SJSA1 (cell line): ENCODE results near the gene ANKRD12.

DNA sequence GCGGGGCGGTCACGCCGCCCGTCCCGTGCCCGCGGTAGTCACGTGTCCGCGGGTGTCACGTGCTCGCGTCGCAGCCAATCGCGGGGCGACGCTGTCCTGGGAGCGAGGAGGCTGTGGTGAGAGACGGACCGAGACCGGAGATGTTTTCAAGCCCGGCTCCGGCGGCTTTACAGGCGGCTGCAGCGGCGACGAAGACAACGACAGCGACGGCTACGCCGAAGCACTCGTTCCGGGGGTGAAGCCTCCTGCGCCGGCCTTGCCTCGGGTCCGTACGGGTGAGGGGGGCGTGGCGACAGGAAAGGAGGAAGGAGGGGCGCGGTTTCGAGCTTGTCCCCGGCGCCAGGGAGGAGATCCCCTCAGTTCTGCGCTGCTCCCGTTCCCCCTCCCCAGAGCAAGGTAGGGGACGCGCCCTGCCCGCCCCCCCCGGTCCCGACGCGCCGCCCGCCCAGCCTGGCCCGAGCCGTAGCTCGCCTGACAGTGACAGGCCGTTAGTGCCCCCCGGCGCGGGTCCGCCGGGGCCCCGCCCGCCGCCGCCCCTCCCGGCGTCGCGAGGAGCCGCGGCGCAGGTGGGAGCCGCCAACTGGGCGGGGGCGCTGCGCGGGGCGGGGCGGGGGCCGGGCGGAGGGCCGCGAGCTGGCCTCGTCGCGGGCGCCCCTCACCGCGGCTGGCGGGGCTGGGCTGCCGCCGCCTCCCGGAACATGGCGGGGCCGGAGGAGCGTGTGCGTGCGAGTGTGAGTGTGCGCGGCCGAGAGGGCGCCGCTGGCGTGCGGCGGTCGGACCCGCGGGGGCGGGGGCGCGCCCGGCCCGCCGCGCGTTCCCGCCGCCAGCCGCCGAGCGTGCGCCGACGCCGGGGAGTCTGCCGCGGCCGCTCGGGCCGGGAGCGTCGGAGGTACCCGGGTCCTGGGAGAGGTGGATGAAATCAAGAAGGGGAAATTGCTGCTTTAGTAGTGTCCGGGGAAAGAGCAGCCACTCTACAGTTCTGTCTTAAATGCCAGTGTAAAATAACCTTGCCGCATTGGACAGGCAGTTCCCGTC is at the start of gene ANKRD12:
TSS of gene ANKRD12 (plus strand) at position 81 of the 1,035 bp plus-strand sequence.
- RAMPAGE, long total RNA, result no peak

- RAMPAGE, long total RNA, result no peak
Measured at GRCh38 chr18:9191078-9191375, 54.4 kb downstream of the ANKRD12 start.

DNA sequence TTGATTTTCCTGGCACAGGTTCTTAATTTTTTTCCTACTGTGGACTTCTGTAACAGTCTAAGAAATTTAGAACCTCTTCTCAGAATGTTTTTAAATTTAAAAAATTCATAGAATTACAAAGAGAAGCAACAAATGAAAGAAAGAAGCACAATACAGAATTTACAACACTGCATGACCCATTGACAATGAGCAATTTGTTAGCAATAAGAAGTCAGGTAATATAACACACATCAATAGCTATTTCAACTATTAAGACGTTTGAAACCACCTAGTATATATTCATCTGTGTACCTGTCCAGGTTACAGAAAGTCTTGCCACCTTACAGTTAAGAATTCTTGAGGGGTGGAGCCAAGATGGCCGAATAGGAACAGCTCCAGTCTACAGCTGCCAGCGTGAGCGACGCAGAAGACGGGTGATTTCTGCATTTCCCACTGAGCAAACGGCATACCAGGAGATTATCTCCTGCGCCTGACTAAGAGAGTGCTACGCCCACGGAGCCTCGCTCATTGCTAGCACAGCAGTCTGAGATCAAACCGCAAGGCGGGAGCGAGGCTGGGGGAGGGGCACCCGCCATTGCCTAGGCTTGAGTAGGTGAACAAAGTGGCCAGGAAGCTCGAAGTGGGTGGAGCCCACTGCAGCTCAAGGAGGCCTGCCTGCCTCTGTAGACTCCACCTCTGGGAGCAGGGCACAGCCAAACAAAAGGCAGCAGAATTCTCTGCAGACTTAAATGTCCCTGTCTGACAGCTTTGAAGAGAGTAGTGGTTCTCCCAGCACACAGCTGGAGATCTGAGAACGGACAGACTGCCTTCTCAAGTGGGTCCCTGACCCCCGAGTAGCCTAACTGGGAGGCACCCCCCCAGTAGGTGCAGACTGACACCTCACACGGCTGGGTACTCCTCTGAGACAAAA is 69.8 kb upstream of the TWSG1 start:
- RAMPAGE, long total RNA, result no peak

DNA sequence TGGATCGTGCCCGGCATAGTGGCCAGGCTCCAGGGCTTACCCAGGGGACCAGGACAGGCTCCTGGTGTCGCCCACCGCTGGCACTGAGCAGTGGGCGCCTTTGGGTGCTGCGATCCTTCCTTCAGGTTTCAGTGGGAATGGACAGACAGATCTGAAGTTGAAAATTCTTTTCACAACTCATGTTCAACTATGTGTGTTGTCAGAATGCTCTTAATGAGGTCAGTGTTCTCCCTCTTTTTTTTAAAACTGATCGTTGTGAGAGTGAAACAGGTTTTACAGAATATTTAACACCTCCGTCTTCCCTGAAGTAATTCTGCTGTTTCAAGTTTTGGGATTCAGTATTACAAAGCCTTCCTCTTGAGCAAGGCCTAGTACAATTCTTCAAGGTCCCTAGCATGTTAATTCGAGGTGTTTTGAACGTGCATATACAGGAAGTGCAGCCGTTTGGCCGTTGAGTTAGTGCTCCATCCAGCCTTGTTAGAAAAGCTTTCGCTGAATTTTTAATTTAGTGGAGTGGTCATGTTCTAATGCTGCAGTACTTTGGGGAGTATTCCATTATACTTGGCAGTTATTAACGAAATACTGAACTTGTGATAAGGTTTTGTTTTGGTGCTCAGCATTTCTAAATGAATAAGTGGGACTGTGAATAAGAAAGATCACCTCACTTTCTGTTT is 893 bp downstream of the RALBP1 start:
- RAMPAGE, long total RNA, result no peak

GRCh38 chr18:9569582-9570244 is 44.6 kb downstream of the PPP4R1 start:
- RAMPAGE, long total RNA, result no peak

- RAMPAGE, long total RNA, result no peak
Measured at GRCh38 chr18:9580704-9580903, 33.8 kb downstream of the PPP4R1 start.

DNA sequence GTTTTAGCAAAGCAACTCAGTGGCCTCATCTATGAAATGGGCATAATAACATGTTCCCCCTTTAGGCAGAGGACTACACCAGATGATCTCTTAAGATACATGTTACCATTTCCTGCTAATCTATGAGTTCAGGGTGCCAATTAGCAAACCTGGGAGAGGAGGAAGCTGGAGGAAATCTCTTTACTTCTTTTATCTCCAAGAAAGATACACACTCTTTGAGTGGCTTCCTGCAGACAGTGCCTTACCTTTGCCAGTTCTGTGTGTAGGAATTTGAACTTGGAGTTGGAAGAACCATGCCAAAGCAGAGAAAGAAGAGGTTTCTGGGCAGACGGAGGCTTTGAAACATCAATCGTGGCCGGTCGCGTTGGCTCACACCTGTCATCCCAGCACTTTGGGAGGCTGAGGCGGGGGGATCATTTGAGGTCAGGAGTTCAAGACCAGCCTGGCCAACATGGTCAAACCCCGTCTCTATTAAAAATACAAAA is 2.2 kb downstream of the RAB31 start:
- RAMPAGE, long total RNA, result no peak

- RAMPAGE, long total RNA, result no peak
Measured at GRCh38 chr18:9712060-9713125, 4.3 kb downstream of the RAB31 start.

DNA sequence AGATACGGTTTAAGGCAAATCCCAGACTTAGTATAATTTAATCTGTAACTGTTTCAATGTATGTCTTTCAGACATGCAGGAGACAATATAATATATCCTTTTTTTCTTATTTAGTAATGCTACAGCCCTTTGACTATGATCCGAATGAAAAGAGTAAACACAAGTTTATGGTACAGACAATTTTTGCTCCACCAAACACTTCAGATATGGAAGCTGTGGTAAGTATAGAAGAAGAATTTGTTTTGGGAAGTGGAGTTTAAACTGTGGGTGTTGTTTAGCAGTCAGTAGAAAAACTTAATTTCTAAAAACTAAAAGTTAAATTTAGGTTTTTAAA is 22.1 kb downstream of the VAPA start:
- RAMPAGE, long total RNA, result no peak

DNA sequence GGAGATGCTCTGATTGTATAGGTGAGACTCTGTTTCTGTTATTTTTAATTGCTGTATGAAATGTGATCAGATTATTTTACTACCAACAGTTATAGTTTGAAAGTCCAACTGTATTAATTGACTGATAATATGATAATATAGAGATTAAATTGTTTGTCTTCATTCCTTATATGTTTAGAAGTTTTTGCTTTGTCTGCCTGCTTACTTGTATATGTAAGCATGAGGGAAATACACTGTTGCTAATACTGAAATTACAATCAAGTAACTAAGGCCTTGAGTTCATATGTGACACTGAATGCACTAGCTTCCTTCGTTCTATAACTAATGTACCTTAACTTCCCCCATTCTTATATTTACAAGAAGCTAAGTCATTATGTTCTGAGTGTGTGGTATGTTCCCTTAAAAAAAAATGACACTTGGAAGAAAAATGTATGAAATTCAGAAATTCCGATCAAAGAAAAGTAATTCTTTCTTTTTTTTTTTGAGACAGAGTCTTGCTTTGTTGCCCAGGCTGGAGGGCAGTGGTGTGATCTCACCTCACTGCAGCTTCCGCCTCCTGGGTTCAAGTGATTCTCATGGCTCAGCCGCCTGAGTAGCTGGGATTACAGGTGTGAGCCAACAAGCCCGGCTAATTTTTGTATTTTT is 42.9 kb downstream of the VAPA start:
- RAMPAGE, long total RNA, result no peak

- RAMPAGE, long total RNA, result no peak
Measured at GRCh38 chr18:9992453-9993010, 78.7 kb downstream of the VAPA start.

DNA sequence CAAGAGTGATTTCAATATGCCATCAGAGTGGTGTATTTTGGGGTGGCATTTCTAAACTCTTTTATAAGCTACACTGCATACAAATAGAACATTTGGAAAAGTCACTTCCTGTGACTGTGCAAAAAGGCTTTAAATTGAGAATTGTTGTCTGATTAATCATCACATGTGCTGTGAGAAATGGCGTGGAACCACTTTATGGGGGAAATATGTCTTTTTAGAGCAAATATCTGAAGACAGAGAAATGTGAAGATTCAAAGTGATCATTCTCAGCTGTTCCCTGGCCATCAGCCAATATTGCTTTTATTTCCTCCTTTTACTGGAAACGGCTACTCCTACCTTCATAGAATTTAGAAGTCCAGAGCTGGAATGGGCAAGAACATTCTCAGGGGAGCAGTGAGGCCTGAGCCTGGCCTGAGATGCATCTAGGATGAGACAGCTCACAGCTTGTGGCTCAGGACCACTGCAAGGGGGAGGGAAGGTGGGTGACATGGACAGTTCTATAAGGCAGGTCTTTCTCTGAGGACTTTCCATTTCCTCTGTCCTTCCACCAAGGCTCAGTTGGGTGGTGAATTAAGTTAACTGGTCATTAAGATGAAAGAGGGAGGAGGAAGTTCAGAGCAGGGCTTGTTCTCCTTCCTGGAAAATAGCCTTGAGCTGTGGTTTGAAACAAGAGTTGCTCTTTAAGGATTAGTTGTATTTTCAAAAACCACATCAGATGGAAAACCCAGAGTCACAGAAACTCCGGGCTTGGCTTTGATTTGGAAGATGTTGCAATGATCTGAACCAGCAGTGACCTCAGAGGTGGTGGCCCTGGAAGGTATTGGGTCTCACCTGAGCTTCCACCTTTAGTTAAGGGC is 144.2 kb downstream of the VAPA start:
- RAMPAGE, long total RNA, result no peak

GRCh38 chr18:10726412-10727261 is 200.8 kb downstream of the NAPG start:
- RAMPAGE, long total RNA, result no peak

- RAMPAGE, long total RNA, result no peak
Measured at GRCh38 chr18:10791176-10791847, 265.5 kb downstream of the NAPG start.

DNA sequence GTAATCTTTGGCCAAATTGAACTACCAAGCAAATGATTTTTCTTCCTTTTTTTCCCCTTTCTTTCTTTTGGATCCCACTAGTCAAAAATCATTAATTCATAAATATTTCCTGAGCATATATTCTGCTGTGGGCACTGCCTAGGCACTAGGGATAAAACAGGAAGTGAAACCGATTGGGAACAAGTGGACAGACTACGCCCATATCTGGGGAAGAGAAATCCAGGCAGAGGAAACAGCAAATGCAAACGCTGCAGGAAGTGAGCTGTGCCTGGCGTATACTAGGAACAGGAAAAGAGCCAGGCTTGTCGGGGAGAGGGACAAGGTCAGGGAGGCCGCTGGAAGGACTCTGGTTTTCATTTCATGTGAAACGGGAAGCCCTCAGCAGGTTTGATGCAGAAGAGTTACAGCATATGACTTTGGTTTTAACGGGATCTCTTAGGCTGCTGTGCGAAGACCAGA is 110.0 kb upstream of the PIEZO2 start:
- RAMPAGE, long total RNA, result no peak

- RAMPAGE, long total RNA, result no peak
Measured at GRCh38 chr18:11818583-11818913, 32.7 kb upstream of the CHMP1B start.

DNA sequence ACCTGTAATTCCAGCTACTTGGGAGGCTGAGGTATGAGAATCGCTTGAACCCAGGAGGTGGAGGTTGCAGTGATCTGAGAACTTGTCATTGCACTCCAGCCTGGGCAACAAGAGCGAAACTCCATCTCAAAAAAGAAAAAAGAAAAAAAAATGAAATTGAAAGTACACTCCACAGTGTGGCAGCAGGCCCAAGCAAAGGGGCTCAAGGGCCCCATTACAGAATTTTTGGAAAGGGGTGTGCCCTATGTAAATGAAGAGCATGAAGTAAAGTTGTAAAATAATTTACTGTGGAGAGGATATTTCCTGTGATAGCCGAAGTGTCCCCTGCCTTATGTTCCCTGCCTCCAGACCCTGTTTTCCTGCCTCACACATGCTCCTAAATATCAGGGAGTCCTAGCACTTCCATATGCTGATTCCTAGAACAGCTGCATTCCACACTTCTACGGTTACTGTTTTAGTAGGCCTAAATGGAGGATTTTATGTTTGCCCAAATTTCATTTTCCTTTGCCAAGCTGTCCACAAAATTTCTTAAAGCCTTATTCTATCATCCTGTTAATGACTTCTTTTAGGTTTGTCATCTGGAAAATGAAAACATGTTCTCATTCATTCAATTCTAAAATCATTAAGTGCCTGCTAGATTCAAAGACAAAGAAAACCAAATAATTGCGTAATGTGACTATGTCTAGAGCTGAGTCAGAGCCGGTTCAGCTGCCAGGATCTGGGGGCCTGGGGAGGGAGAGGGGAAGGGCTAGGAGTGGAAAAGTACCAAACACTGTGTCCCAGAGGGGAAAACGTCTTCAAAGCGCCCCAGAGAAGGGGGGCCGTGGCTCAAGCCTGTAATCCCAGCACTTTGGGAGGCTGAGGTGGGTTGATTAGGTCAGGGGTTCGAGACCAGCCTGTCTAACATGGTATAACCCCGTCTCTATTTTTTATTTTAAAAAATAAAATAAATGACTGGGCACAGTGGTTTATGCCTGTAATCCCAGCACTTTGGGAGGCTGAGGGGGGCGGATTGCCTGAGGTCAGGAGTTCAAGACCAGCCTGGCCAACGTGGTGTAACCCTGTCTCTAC is 25.9 kb upstream of the IMPA2 start:
- RAMPAGE, long total RNA, result no peak

- RAMPAGE, long total RNA, result no peak
Measured at GRCh38 chr18:11980173-11980973, 934 bp upstream of the IMPA2 start.

GRCh38 chr18:12011539-12012597 is 30.6 kb downstream of the IMPA2 start:
- RAMPAGE, long total RNA, result no peak

DNA sequence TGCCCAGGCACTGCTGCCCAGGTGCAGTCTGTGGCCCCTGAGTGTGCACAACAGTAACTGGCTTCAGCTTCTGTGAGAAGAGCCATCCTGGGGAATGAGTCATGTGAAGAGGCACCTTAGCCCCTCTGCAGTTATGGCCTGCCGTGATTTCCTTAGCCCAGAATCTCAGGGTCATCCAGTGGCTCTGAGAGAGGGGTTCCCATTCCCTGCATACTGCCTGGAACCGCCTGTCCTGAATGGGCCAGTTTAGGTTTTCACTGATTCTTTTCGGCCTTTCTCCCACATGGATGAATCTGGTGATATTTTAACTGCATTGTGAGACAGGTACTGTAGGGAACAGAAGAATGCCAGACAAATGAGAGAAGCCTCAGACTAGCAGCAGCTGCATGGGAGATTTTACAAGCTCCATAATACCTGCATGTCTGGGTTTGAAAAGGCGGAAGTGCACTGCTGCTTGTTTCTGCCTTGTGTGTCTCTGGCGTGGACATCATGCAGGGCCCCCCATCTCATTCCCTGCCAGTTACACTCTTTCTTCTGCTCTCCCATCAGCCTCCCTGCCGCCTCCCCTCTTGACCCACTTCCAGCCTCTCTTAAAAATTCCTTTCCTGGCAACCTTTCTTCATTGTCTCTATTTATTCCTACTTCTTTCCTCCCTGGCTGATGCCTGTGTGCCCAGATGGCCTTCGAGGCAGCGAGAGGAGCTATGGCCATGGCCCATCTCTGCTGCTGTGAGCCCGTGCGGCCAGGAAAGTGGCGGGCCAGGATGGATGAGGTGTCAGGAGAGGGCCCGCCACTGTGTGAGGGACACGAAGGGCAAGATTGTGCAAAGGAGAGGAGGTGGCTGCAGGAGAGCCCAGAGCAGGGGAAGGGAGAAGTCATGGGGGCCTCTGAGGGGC is 33.7 kb downstream of the IMPA2 start:
- RAMPAGE, long total RNA, result no peak